ENCODE data around the gene NBPF11.

DNA sequence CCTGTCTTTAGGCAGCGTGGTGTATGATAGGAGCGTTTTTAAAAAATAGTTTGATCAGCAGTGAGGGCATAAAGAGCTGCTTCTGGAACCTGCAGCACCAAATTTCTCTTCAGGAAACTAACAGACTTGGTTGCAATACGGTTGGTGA is 429 bp upstream of the RBM8A start:
- PRO-cap = no peak
- RRBS, 2 experiments = no CpG with 5 or more reads among the region's 3 CpGs

- PRO-cap = bidirectional peak, plus-strand start at chr1:145928157, minus-strand start at chr1:145928094; unidirectional peak, minus-strand start at chr1:145928432
- RRBS, 2 experiments = no CpG with 5 or more reads among the region's 13 CpGs
Observed at GRCh38 chr1:145927987-145928448, 734 bp upstream of the RBM8A start.

- PRO-cap = bidirectional peak, plus-strand start at chr1:145960670, minus-strand start at chr1:145960554; bidirectional peak, plus-strand start at chr1:145960974, minus-strand start at chr1:145960798
- RRBS, 2 experiments = 2 to 15% methylated on average over 23 to 24 of the region's 52 CpGs
Observed at GRCh38 chr1:145960035-145961023, 2.5 kb upstream of the LIX1L start.

DNA sequence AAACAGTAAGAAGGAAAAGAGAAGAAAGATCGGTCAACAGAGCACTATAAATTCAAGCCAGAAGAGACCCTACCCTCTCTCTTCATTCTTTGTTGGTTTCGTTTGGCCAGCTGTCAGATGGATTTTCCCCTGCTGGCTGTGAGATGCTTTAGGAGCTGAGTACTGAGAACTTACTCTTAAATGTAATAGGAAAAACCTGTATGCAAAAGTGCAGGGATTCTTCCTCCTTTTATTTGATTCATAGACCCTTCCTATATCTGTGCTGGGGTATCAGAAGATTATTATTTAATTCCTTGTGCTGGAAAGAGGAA is 1.4 kb upstream of the TXNIP start:
- PRO-cap = no peak
- RRBS, 2 experiments = no CpG with 5 or more reads among the region's 2 CpGs

DNA sequence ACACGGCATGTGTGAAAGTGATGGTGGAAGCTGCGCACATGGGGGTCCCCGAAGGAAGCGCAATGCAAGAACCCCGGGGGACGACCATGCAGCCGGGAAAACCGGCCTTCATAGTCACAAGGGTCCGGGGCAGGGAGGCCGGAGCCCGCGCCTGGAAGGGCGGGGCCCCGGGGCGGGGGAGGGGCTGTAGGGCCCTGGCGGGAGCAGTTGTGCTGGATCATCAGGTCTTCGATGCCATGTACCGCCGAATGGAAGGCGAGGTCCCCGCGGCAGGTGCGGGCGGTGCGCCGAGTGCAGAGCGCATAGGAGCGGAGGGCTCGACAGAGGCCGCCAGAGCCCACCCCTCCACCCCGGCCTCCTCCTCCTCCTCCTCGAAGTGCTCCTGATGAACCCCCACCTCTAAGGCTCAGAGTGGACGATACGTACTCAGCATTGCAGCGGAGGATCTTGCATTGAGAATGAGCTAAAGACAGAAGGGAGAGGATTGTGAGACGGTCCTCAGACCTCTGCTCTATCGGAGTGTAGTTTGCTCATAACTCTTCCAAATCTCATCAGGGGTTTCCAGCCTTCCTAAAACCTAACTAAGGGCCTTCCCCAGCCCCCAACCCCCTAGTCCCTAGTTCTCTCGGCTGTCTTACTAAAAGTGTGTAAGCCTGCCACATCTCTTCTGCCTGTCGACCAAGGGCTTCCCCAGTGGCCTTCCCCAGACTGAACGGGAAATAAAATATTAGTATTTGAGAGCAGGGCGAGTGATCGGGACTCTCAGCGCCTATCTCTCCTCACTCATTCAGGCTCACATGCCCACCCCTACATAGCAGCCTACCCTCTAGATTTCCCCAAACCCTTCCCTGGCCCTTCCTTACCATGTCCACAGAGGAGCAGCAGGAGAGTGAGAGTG is 2.0 kb downstream of the HJV start:
- PRO-cap = no peak
- RRBS, 2 experiments = no CpG with 5 or more reads among the region's 43 CpGs

GRCh38 chr1:146486375-146487127 is 142.0 kb upstream of the PPIAL4H start:
- PRO-cap = no peak
- RRBS, 2 experiments = no CpG with 5 or more reads among the region's 44 CpGs

DNA sequence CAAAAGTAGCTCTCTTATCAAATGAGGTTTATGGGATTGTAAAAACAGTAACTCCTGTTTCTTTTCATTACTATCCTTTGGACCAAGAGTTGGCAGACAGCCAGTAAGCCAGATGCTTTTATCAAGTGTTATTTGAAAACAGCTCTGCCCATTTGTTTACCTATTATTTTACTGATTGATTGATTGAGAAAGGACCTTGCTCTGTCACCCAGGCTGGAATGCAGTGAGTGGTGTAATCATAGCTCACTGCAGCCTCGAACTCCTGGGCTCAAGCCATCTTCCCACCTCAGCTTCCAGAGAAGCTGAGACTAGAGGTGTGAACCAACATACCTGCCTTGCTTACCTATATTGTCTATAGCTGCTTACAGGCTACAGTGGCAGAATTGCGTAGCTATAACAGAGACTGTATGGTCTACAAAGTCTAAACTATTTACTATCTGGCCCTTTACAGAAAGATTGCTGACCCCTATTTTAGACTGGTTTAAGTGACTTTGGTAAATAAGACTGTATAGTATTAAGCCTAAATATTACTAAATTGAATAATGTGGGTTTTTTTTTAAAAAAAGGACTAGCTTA is 3.5 kb downstream of the PRKAB2 start:
- PRO-cap = no peak
- RRBS, 2 experiments = no CpG with 5 or more reads among the region's 2 CpGs

- PRO-cap = no peak
- RRBS, 2 experiments = no CpG with 5 or more reads among the region's 4 CpGs
Observed at GRCh38 chr1:147181393-147182065, 9.3 kb upstream of the PRKAB2 start.

DNA sequence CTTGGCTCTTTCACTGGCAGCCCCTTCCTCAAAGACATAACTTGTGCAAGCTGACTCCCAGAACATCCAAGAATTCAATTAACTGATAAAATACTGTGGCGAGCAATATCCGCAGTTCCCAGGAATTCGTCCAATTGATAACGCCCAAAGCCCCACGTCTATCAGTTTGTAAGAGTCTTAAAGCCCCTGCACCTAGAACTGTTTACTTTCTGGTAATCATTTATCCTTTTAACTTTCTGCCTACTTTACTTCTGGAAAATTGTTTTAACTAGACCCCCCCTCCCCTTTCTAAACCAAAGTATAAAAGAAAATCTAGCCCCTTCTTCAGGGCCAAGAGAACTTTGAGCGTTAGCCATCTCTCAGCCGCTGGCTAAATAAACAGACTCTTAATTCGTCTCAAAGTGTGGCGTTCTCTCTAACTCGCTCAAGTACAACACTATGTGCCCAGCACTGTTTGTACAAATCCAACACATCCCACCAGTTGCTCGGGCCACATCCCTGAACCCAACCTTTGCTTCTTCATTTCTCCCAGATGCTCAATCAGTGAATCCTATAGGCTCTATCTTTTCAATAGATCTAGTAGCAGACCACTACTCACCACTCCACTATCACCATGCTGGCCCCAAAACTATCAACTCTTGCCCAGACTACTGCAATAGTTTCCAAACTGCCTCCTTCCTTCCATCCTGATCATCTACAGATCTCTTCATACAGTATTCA is 3.4 kb upstream of the CHD1L start:
- PRO-cap = no peak
- RRBS, 2 experiments = no CpG with 5 or more reads among the region's 11 CpGs

GRCh38 chr1:147509988-147510413 is 31.3 kb upstream of the BCL9 start:
- PRO-cap = no peak
- RRBS, 2 experiments = no CpG with 5 or more reads among the region's 3 CpGs

- PRO-cap = no peak
- RRBS, 2 experiments = no CpG with 5 or more reads among the region's 3 CpGs
Observed at GRCh38 chr1:147542996-147543514, 1.8 kb downstream of the BCL9 start.

DNA sequence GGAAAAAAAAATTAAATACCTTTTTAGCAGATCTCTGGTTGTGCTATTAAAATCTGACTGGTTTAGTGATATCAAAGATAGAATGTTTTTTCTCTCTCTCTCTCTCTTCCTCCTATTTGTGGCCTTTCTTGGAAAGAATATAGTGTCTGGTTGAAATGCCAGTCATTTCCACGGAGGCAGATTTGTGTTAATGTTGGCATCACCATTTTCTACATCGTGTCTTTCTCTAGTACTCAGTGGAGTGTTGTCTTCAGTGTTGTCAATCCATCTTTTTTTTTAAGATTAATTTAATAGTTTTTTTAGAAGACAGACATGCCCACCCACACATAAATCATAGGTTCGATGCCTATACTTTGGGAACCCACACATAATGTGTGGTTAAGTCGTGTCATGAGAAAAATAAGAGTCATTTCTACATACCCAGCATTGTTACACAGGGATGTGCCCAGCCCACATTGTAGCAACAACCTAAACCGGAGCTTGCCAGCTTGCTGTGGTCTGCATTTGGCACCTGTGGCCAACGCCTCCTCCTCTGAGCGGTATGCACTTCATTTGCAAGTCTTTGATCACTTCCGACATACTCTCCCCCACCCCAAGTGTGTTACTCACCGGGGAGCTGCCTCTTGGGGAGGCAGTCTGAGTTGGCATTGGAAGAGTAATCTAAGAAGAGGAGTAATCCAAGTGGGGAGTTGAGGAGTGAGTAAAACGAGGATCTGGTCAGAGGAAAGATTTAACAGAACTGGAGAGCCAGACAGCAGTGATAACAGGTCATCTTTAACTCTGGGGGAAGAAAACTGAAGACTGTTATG is 3.6 kb downstream of the BCL9 start:
- PRO-cap = no peak
- RRBS, 2 experiments = no CpG with 5 or more reads among the region's 10 CpGs

GRCh38 chr1:147599337-147599761 is 58.0 kb downstream of the BCL9 start:
- PRO-cap = bidirectional peak, plus-strand start at chr1:147599826, minus-strand start at chr1:147599629
- RRBS, 2 experiments = 1 to 2% methylated on average over 17 of the region's 33 CpGs

DNA sequence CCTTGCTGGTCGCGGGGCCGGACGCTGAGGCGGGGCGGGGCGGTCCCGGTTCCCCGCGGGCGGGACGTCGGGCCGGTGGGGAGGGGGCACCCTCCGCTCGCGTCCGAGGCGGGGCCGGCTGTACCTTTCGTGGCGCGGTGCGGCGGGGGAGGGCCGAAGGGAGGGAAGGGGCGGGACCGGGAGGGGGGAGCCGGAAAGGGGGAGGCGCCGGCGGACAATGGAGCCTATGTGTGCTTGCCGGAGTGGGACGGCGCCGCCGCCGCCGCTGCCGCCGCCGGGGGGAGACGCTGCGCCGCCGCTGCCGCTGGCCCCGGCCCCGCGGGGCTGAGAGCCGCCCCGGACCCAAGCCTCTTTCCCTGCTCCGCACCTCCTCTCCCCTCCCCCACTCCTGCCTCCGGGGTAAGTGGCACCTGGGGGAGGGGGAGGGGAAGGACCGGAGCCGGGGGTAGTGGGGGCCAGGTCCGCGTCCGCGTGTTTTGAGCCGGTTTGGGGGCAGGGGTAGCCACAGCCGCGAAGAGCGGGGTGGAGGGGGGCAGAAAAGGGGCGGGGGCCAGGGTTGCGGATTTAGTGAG is 58.7 kb downstream of the BCL9 start:
- PRO-cap = bidirectional peak, plus-strand start at position 217 of the sequence, minus-strand start at position 122 of the sequence
- RRBS, 2 experiments = 1 to 2% methylated on average over 37 of the region's 66 CpGs

GRCh38 chr1:147600511-147600669 is 59.1 kb downstream of the BCL9 start:
- PRO-cap = no peak
- RRBS, 2 experiments = no CpG with 5 or more reads among the region's 3 CpGs

DNA sequence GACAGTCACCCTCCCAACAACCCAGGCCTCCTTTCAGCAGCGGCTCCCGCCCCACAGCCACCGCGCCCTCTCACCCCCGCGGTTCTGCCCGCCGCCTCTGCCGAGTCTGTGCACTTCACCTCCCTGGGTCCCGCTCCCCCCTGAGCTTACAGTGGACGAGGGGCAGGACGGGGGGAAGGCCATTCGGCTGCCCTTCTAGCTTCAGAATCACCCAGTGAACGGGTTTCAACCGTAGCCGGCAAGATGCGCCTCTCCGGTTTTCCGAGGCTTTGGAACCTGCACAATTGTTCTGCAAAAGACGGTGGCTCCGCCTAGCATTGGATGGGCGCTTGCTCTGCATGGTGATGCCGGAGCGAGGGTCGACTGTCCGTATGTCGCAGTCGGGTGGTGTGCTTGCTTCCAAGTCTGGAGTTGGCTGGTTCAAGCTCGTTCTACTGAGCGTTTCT is 86.5 kb downstream of the GPR89B start:
- PRO-cap = no peak
- RRBS, 2 experiments = no CpG with 5 or more reads among the region's 30 CpGs

DNA sequence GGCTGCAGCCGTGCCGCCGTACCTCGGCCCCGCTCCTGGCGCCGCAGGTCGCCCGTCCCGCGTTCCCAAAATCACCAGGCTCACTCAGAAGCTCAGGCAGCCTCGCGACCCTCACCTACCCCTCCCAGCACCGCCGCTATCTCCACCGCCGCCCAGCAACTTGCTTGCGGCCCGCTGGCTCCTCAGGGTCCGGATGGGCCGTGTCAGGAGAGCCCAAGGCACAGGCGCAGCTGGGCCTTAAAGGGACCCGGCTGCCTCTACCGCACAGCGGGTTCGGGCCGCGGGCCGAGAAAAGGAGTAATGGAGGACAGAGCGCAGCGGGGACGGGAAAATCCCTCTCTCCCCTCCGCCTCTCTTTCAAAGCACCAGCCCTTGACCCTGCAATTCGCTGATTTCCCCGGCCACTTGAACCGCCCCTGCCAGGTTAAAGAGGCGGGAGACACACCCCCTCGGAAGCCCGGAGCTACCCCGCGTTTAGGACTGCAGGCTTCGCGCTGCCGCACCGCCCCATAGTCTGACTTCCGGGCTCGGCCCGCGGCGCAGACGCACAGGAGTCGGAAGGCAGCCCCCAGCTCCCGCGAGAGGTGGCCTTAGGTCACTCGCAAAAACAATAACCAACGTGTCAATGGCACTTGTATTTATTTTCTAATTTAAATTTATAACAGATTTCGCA is at the start of gene NBPF11:
Gene NBPF11 (minus strand): TSS at position 484 of the 673 bp plus-strand sequence.
- PRO-cap = bidirectional peak, plus-strand start at position 265 of the sequence, minus-strand start at position 302 of the sequence; bidirectional peak, plus-strand start at position 512 of the sequence, minus-strand start at position 482 of the sequence
- RRBS, 2 experiments = no CpG with 5 or more reads among the region's 57 CpGs

GRCh38 chr1:148353448-148354284 is 129.4 kb downstream of the PPIAL4G start:
- PRO-cap = unidirectional peak, plus-strand start at chr1:148353554
- RRBS, 2 experiments = 74 to 76% methylated on average over 5 to 6 of the region's 31 CpGs

DNA sequence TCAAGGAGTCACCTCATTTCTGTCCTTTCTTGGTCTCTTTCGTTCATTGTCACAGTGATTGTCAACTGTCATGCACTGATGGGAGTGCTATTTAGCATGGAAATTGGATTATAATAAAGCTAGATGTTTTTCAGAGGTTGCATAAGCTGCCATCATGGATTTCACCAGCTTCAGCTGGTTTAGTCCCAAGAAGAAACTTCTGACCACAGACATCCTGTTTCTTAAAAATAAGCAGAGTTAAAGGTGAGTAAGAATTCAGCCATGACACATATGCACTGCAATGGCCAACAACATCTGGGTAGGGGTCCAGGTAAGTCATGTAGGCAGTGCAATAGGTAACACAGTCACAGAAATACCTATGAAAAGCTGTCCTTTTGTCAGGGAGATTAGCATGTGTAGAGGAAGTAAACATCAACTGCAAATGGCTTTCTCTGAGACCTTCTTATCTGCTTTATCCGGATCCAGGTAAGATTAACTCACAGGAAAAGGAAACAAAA is 85.6 kb downstream of the PPIAL4G start:
- PRO-cap = no peak
- RRBS, 2 experiments = no CpG with 5 or more reads among the region's 2 CpGs

GRCh38 chr1:148529096-148529783 is 46.1 kb upstream of the PPIAL4G start:
- PRO-cap = bidirectional peak, plus-strand start at chr1:148529253, minus-strand start at chr1:148529173
- RRBS, 2 experiments = no CpG with 5 or more reads among the region's 30 CpGs